GM23338 (cell line): ENCODE measurements around a stretch of chr18.

GRCh38 chr18:55477400-55478018 is 110.5 kb downstream of the TCF4 start:
- PRO-cap = no peak
- RAMPAGE, long total RNA = no peak

- PRO-cap = bidirectional peak, plus-strand start at chr18:55587066, minus-strand start at chr18:55587060; bidirectional peak, plus-strand start at chr18:55587904, minus-strand start at chr18:55587306
- RAMPAGE, long total RNA = no peak
Measured at GRCh38 chr18:55586738-55587362, 1.1 kb downstream of the TCF4 start.

GRCh38 chr18:55721412-55721693 is 133.4 kb upstream of the TCF4 start:
- PRO-cap = unidirectional peak, minus-strand start at chr18:55721536
- RAMPAGE, long total RNA = no peak

- PRO-cap = no peak
- RAMPAGE, long total RNA = no peak
Measured at GRCh38 chr18:55732360-55732880, 144.4 kb upstream of the TCF4 start.

- PRO-cap = no peak
- RAMPAGE, long total RNA = no peak
Measured at GRCh38 chr18:56083784-56084430, 495.9 kb upstream of the TCF4 start.

- PRO-cap = no peak
- RAMPAGE, long total RNA = no peak
Measured at GRCh38 chr18:56139650-56140352, 498.6 kb downstream of the TXNL1 start.

GRCh38 chr18:56199856-56200410 is 438.5 kb downstream of the TXNL1 start:
- PRO-cap = no peak
- RAMPAGE, long total RNA = no peak

DNA sequence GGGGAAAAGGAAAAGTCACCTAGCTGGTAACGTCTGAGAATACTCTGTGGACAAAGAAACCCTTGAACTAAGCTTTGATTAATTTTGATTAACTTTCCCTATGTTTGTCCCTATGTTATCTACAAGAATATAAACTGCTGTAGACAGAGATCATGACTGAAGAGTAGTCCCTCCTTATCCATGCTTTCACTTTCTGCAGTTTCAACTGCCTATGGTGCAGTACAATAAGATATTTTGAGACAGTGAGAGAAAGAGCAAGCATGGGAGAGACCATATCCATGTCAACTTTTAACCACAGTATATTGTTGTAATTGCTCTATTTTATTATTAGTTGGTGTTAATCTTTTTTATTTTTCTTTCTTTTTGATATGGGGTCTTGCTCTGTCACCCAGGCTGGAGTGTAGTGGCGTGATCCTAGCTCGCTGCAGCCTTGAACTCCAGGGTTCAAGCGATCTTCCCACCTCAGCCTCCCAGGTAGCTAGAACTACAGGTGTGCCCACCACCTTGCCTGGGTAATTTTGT is 31.7 kb downstream of the TXNL1 start:
- PRO-cap = no peak
- RAMPAGE, long total RNA = no peak

GRCh38 chr18:56815618-56816361 is 164.6 kb downstream of the WDR7 start:
- PRO-cap = no peak
- RAMPAGE, long total RNA = no peak

- PRO-cap = no peak
- RAMPAGE, long total RNA = no peak
Measured at GRCh38 chr18:56869135-56869560, 218.0 kb downstream of the WDR7 start.

DNA sequence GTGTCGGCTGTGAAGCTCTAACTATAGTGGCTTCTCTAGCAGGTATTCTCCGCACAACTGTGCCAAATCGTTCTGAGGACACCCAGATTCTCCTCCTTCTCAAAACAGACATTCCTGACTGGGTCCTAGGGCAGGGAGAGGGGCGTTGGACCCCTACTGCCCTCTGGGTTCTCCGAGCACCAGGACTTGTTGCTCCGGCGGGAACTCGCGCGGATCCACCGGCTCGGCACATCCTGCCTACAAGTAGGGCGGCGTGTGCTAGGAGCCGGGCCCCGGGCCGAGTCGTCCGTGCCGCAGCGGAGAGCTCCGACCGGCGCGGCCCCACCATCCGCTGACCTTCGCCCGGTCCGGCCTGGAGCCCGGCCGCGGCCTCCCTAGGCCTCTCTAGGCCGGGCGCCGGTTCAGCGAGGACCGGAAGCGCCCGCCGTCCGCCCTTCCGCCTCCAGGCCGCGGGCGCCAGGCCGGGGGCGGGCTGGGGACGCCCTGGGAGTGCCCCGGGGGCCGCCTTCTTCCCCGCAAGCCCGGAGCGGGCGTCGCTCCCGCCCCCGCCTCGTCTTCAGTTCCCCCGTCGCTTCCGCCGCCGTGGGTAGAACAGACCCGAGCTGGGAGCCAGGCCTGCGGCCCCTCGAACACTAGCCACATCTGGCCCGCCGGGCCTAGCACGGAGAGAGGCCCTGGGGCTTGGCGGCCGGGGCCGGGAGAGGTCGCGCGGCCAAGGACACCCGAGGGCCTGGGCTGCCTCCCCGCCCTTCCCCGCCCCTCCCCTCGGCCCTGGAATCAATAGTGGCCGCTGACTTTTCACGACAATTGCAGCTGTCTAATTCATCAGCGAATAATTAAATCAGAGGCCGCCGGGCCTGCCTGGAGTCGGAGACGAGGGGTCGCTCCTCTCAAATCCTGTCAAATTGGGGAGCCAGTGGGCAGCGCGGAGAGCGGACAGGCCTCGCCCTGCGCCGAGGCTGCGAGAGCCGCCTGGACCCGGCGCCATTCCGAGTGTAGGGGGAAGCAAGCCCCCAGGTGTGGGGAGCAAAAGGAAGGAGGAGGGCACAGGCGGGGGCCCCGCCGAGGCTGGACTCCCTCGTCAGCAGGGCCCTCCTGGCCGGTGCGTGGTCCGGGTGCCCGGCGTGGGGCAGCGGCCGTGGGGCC is 7.4 kb upstream of the ONECUT2 start:
- PRO-cap = bidirectional peak, plus-strand start at position 111 of the sequence, minus-strand start at position 59 of the sequence; bidirectional peak, plus-strand start at position 459 of the sequence, minus-strand start at position 376 of the sequence; bidirectional peak, plus-strand start at position 589 of the sequence, minus-strand start at position 634 of the sequence
- RAMPAGE, long total RNA = no peak

- PRO-cap = no peak
- RAMPAGE, long total RNA = no peak
Measured at GRCh38 chr18:57433933-57434228, 1.3 kb upstream of the ONECUT2 start.

DNA sequence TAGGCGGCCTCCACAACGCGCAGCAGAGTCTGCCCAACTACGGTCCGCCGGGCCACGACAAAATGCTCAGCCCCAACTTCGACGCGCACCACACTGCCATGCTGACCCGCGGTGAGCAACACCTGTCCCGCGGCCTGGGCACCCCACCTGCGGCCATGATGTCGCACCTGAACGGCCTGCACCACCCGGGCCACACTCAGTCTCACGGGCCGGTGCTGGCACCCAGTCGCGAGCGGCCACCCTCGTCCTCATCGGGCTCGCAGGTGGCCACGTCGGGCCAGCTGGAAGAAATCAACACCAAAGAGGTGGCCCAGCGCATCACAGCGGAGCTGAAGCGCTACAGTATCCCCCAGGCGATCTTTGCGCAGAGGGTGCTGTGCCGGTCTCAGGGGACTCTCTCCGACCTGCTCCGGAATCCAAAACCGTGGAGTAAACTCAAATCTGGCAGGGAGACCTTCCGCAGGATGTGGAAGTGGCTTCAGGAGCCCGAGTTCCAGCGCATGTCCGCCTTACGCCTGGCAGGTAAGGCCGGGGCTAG is 1.3 kb downstream of the ONECUT2 start:
- PRO-cap = no peak
- RAMPAGE, long total RNA = no peak

DNA sequence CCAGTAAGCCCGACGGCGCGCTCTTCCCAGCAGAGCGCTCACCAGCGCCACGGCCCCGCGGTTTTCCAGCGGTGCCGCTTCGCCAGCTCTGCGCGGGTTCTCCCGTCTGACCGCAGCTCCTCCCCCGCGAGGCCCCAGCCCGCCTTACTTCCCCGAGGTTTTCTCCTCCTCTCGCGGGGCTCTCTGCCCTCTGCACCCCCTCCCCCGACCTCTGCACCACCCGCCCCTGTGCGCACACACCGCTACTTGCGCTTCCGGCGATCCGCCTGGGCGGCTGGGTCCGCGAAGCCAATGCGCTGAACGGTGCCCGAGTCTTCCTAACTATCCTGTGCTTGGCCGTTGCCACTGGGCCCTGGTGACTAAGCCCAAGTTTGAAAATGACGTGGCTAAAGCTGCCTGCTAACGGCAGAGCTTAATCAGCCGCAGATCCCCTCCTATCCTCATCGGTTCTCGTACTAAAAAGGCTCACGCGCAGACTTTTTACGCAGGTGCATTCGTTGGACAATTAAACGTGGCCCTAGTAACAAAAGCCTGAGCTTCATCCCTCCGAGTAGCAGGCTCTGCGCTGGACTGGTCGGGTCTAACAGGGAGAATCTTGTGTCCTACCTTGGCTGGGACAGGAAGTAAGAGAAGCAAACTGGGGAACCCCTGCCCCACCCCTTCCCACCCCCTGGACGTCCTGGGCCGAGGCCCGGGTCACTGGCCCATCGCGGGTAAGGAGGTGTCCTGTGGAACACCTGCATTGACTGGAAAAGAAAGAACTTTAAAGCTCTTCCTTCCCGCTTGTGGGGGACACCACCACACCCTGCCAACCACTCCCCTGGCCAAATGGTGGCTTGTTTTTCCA is 6.4 kb downstream of the ONECUT2 start:
- PRO-cap = unidirectional peak, plus-strand start at position 245 of the sequence
- RAMPAGE, long total RNA = no peak

GRCh38 chr18:57627434-57627993 is 5.9 kb upstream of the NARS1 start:
- PRO-cap = bidirectional peak, plus-strand start at chr18:57627862, minus-strand start at chr18:57627654
- RAMPAGE, long total RNA = no peak

DNA sequence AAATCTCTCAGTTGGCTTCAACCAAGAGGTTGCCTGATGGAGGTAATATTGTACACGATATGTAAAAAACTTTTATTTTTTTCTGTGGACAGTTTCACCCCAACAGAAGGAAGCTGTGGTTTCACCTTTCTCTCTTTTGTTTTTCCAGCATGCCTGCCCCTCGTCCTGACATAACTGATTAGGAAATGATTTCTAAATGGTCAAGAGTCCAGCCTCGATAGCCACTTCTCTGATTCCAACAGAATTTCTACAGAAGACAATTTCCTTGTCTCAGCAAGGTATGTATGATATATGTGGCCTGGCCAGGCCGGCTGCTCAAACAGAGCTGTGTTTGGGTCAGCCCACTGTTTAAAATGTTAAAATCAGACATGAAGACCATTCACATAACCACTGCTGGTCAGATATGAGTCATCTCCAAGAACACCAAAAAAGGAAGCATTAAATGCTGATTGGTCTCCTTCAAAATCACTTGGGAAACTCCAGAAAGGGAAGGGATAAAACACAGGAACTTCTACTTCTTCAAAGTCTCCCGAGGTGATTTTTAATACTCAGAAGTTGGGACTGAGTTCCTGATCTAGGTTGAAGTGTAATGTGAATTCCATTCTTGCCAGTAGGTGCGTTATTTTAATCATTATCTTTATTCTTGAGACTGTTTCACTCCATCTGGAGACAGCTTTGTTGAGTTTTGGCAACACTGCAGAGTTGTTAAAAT is 22.3 kb downstream of the ATP8B1 start:
- PRO-cap = bidirectional peak, plus-strand start at position 525 of the sequence, minus-strand start at position 355 of the sequence
- RAMPAGE, long total RNA = no peak

DNA sequence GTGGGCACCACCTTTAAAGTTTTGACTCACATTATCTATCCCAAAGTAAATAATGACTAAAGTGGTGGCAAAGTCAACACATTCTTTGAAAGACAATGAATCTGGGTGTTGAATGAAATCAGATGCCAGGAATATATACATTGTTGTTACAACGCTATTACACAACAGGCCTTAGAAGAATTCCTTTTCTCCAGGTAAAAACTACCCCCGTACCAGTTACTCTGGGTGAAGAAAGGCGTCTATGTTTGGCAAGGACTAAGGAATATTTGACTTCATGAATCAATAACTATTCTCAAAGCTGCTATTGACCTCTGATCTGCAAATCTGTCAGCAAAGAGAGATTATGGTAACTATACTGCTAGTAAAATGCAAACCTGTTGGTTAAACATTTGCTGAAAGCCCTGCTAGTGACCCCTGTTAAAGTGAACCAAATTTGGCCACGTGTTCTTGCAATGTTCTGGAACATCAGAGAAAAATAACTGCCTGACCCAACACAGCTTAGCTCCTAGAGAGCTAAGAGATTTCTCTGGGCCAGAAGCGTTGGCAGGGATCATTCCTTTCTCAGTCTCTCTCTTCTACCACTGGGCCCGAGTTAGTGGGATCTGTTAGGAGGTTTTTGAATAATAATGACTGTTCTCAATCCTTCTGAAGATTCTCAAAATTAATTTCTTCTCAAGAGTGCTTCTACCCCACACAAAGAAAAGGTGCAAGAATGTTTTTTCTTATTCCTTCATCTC is 30.3 kb upstream of the NEDD4L start:
- PRO-cap = no peak
- RAMPAGE, long total RNA = no peak

DNA sequence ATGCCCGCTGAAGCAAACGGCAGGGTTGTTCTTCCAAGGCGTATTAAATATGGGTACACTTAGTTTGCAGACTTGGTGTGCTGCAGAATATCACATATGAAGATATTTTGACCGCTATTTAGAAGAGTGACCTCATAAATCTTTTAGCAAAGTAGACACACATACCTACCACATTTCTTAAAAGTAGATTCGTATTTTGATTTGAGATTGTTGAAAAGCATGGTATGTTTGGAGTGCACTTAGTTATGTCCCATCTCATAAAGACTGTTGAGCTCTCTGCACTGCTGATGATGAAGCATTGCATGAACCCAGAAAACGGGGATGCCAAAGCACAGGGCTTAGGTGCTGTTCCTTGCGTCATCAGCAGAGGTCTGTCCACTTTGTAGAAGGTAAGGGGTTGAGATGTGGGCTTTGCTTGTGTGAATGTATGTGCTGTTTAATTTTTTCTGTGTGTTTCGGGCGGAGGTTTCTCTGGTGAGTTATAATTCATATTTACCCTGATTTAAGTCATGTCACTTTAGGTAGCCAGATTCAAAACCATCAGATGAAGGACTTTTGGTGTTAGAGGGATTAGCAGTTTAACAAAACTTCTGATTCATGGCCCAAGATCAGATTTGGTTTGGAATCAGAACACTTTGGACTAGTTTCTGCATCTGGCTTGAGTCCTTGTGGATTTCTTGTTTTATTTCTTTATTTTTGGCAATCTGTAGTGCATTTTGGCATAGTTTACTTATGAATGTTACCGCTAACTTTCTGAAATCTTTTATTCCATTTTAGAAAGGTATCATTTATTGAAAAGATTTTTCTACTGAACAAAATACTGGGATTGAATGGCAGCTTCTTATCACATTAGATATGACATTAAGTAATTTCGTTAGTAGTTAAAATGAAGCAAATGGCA is 3.3 kb downstream of the NEDD4L start:
- PRO-cap = unidirectional peak, minus-strand start at position 268 of the sequence
- RAMPAGE, long total RNA = no peak

DNA sequence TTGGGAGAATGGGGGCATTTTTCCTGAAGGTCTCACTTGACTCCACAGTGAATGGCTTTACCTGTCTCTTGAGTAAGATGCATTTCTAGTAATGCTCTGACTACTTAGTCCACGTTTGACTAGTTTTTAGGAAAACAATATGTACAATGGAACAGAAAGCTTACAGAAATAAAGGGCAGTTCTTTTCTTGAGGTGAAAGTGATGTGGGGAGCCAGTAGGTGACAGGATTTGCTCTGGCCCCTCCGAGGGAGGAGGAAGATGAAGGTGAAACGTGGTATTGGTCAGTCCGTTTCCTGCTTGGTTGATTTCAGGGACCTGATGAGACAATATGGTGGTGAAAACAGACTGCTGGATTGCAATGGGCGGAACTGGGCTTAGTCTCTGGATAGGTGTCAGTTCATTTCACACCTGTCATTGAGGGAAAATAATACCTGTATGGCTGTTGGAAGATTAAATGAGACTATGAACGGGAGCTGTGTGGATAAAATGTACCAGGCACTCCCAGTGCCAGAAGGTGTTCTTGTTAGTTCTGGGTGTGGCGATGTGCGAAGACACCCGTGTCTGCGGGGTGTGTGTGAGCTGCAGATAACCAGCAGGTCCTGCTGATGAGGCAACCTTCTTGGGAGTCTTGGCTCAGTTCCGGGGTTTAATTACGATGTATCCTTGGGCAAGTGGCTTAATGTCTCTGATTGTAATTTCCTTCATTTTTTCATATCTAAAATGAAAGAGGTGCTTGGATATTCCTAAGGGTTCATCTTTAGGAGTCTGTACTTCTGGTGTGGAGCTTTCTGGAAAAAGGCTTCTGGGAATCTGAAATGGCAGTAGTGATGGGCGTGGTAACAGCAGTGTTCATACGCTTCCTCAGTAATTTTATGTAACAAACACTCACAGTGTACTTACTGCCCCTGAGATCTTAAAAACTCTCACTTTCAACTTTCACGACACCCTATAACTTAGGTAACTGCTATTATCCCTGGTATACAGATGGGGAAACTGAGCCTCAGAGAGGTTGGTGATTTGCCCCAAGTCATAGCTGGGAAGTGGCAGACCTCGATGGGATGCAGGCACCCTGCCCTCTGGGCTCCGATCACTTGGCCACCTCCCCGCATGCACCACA is 34.9 kb downstream of the NEDD4L start:
- PRO-cap = no peak
- RAMPAGE, long total RNA = no peak

- PRO-cap = no peak
- RAMPAGE, long total RNA = no peak
Measured at GRCh38 chr18:58174570-58174908, 130.5 kb downstream of the NEDD4L start.